HT1080 (cell line): ENCODE measurements around the genes ENSA, CTSS, C1orf56, VPS72, PI4KB, RFX5 and POGZ.

DNA sequence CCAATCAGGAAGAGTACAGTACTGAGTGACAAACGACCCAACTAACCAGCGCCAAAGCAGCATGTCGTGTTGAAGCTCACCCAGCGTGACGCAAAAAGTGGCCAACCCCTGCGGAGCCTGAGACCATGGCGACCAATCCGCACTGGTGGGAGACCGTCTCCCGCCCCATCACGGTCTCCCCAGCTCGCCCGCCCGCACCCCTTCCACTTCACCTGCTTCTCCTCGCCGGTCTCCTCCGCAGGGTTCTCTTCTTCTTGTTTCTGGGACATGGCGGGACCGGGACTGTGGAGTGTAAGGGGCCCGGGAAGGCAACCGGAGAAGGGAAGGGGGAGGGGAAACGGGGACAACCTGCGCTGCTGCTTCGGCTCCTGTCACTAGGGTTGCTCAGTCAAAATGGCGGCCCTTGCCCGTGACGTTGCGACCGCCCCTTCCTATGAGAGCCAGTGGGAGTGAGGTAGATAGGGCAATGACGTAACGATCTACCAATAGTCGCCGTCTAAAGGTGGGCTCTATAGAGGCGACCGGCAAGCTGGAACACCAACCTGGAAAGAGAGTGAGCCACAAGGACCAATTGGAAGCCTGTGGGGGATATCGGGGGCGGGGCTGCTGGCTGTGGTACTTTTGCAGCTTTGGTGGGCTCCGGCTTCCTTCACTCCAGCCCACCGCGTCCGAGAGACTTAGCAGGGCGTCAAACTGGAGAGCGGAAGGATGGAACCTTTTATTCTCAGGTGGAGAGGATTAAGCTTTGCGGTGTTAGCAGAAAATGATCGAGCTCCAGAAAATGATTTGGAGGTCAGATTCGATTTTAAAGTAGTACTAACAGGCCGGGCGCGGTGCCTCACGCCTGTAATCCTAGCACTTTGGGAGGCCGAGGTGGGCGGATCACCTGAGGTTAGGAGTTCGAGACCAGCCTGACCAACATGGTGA lies at the start of gene ENSA:
Gene ENSA, minus strand, starts transcription at position 411 of the 927 bp plus-strand sequence.
RAMPAGE:
- cytosol, long total RNA = start-site peak on the minus strand centred at position 384 of the sequence, 30 bp wide, 1,613 and 1,944 reads in 2 replicates; start-site peak on the plus strand centred at position 629 of the sequence, 70 bp wide, 12 and 11 reads in 2 replicates
- long total RNA = start-site peak on the minus strand centred at position 380 of the sequence, 22 bp wide, 410 reads
- nucleus, long total RNA = start-site peak on the minus strand centred at position 395 of the sequence, 40 bp wide, 805 and 82 reads in 2 replicates

RAMPAGE:
- cytosol, long total RNA = no peak
- long total RNA = no peak
- nucleus, long total RNA = no peak
Measured at GRCh38 chr1:150765222-150766124, at the start of gene CTSS. Gene CTSS, minus strand, starts transcription at chr1:150765778.

RAMPAGE:
- cytosol, long total RNA = no peak
- long total RNA = no peak
- nucleus, long total RNA = no peak
Measured at GRCh38 chr1:150852302-150852735, 24.1 kb downstream of the ARNT start.

RAMPAGE:
- cytosol, long total RNA = no peak
- long total RNA = no peak
- nucleus, long total RNA = no peak
Measured at GRCh38 chr1:150881386-150882204, 5.2 kb upstream of the ARNT start.

DNA sequence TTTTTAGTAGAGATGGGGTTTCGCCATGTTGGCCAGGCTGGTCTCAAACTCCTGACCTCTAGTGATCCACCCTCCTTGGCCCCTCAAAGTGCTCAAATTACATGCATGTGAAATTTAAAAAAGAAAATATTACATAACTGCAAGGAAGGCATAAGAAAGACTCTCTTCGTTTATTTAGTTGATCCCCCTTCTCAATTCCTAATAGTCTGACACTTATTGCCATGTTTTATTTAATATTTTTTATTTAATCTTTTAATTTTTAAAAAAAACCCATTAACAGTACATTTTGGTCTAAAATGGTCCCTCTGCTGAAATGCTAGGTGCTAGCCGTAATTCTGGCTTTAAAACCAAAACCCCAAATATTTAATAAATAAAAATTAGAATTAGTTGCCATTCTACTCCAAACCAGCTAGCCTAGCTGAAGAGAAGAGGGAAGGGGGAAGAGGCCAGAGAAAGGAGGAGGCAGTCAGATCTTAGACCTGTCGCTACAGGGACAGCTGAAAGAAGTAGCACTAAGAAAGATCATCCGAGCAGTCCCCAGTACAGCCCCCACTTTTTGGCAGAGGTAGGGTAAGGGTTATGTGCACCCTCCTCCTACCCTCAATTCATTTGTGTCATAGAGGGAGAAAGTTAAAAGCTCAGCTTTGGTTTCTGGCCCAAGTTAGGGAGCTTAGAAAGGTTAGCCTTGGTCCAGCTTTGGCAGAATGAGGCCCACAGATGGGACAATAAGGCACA lies 9.4 kb downstream of the CERS2 start:
RAMPAGE:
- cytosol, long total RNA = no peak
- long total RNA = no peak
- nucleus, long total RNA = no peak

RAMPAGE:
- cytosol, long total RNA = no peak
- long total RNA = no peak
- nucleus, long total RNA = no peak
Measured at GRCh38 chr1:150976285-150976849, 1.7 kb upstream of the CERS2 start.

DNA sequence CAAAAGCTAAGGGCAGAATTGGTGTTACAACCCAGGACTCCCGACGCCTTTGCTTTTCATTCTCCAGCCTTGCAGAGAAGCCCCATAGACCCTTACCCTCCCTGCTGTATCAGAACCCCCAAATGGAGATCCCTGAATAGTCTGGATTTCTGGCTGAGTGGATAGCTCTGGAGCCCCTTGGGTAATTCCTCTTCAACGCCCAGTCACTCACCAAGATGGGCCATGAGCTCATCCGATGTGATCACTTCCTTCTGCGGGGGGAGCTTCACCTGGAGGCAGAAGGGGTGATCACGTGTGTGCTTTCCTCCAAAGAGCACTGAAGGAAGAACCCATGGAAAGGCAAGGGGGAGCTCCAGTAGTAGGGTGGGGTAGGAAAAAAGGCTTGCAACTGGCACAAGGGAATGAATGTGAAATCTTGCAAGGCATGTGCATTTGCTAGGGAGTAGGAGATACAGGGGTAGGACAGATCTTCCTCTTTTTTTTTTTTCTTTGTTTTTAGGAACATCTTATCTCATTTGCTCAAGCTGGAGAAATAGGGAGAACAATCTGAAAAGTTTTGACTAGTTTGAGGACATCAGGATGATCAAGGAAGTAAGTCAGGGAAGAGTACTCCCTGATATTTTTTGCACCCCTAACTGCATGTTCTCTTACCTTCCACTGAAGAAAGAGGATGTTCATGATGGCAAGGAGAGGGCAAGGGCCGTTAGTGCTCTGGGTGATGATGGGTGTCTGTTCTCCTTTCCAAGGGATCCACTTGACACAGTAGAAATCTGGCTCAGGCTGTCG lies 5.0 kb downstream of the MINDY1 start:
RAMPAGE:
- cytosol, long total RNA = no peak
- long total RNA = no peak
- nucleus, long total RNA = no peak

DNA sequence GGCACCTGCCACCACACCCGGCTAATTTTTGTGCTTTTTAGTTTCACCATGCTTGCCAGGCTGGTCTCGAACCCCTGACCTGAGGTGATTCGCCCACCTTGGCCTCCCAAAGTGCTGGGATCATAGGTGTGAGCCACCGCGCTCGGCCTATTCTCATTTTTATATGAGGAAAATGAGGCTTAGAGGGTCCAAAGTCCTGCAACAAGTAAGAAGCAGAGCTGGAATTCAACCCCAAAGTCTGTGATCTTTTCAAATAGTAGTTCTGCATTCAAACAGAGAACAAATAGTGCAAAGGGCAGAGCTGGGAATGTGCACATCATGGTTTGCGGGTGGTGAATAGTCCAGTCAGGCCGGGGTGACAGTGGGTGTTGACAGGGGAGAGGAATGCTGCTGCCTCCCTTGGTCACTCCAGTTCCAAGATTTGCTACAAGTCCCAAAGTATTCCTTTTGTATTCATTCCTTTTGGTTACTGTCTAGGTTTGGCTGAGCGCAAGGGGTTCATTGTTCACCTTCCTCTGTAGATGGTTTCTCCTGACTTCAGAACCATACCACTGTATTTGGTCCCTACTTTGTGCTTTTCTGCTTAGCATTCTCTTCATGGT lies 4.8 kb downstream of the PRUNE1 start:
RAMPAGE:
- cytosol, long total RNA = no peak
- long total RNA = no peak
- nucleus, long total RNA = no peak

GRCh38 chr1:151047561-151048466 lies at the start of gene C1orf56:
Gene C1orf56, plus strand, starts transcription at chr1:151047751.
RAMPAGE:
- cytosol, long total RNA = start-site peak on the plus strand at chr1:151047727-151047843, 13 and 9 reads in 2 replicates
- long total RNA = no peak
- nucleus, long total RNA = no peak

DNA sequence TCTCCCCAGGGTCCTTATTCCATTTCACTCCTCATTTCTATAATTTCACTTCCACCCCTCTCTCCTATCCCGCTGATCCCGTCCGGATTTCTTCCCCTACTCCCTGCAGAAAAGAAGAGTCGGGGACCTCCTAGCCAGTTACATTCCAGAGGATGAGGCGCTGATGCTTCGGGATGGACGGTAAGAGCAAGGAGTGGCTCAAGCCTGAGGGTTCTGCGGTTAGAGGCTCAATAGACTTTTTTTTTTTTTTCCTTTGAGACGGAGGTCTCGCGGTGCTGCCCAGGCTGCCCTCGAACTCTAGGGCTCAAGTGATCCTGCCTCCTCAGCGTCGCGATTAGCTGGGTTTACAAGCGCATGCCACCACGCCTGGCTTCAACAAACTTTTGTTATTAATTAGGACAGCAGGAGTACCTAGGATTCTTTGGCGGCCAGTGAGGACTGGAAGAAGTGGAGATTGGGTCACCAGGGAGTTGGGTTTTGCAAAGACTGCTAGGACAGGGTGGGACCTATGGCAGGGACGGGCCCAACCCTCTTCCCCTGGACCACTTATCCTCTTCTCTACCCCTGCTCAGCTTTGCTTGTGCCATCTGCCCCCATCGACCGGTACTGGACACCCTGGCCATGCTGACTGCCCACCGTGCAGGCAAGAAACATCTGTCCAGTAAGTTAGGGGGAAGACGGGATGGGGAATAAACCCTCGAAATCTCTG lies 572 bp downstream of the SCNM1 start:
RAMPAGE:
- cytosol, long total RNA = no peak
- long total RNA = no peak
- nucleus, long total RNA = no peak

GRCh38 chr1:151189462-151190465 lies at the start of gene VPS72:
Gene VPS72, minus strand, starts transcription at chr1:151190197.
RAMPAGE:
- cytosol, long total RNA = start-site peak on the minus strand at chr1:151190162-151190179, 165 and 83 reads in 2 replicates
- long total RNA = start-site peak on the minus strand at chr1:151190131-151190191, 307 reads
- nucleus, long total RNA = no peak

DNA sequence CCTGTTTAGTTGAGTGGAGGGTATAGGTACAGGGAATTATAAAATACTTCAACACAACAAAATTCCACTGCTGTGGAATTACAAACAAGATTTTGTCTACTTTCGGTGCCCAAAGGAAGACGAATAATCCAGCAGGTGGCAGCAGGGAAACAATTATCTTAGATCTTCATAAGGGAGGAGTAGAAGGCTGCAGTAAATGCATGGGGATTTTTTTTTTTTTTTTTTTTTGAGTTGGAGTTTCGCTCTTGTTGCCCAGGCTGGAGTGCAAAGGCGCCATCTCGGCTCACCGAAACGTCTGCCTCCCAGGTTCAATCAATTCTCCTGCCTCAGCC lies 2.0 kb upstream of the PIP5K1A start:
RAMPAGE:
- cytosol, long total RNA = no peak
- long total RNA = no peak
- nucleus, long total RNA = no peak

DNA sequence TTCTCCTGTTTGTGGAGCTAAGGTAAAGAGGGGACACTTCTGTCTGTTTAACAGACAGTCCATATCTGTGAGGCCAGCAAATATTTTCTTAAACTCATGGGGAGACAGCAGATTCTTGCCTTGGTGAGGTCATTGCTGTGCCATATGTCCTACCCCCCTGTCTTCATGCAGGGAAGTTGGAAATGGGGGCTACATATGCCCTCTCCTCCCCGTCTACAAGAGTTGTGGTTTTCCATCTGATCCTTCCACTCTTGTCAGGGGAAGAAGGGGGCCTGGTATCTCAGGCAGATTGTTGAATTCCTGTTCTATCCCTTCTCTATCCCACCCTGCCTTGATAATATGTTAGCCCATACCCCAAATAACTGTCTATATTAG lies 5.7 kb upstream of the PSMD4 start:
RAMPAGE:
- cytosol, long total RNA = no peak
- long total RNA = no peak
- nucleus, long total RNA = no peak

DNA sequence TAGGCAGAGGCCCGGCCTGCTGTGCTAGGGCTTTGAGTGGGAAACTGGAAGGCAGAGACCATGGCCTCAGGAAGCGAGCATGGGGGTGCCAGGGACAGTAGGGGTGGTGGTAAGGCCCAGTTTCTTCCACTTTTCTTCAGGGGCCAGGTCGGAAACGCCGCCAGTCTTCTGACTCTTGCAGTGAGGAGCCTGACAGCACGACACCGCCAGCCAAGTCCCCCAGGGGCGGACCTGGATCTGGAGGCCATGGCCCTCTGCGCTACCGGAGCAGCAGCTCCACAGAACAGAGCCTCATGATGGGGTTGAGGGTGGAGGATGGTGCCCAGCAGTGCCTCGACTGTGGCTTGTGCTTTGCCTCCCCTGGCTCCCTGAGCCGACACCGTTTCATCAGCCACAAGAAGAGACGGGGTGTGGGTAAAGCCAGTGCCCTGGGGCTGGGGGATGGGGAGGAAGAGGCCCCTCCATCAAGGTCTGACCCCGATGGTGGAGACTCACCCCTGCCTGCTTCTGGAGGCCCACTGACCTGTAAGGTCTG lies 8.5 kb downstream of the ZNF687 start:
RAMPAGE:
- cytosol, long total RNA = no peak
- long total RNA = no peak
- nucleus, long total RNA = no peak

GRCh38 chr1:151291110-151292131 lies 9.3 kb downstream of the ZNF687 start:
RAMPAGE:
- cytosol, long total RNA = no peak
- long total RNA = no peak
- nucleus, long total RNA = no peak

RAMPAGE:
- cytosol, long total RNA = no peak
- long total RNA = no peak
- nucleus, long total RNA = no peak
Measured at GRCh38 chr1:151293579-151294058, 11.5 kb downstream of the ZNF687 start.

DNA sequence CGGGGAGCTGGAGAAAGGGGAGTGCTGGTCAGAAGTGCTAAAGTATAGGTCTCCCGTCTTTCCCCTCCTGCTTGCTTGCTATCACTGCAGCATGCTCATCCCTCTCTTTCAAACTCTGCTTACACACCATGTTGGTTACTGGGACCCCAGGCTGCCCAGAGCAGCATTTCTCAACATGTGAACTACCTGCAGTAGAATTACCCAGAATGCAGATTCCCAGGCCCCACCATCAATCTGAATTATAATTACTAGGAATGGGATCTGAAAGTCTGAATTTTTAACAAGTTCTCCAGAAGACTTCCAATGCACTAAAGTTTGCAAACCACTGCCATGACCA lies 21.5 kb downstream of the ZNF687 start:
RAMPAGE:
- cytosol, long total RNA = no peak
- long total RNA = no peak
- nucleus, long total RNA = no peak

DNA sequence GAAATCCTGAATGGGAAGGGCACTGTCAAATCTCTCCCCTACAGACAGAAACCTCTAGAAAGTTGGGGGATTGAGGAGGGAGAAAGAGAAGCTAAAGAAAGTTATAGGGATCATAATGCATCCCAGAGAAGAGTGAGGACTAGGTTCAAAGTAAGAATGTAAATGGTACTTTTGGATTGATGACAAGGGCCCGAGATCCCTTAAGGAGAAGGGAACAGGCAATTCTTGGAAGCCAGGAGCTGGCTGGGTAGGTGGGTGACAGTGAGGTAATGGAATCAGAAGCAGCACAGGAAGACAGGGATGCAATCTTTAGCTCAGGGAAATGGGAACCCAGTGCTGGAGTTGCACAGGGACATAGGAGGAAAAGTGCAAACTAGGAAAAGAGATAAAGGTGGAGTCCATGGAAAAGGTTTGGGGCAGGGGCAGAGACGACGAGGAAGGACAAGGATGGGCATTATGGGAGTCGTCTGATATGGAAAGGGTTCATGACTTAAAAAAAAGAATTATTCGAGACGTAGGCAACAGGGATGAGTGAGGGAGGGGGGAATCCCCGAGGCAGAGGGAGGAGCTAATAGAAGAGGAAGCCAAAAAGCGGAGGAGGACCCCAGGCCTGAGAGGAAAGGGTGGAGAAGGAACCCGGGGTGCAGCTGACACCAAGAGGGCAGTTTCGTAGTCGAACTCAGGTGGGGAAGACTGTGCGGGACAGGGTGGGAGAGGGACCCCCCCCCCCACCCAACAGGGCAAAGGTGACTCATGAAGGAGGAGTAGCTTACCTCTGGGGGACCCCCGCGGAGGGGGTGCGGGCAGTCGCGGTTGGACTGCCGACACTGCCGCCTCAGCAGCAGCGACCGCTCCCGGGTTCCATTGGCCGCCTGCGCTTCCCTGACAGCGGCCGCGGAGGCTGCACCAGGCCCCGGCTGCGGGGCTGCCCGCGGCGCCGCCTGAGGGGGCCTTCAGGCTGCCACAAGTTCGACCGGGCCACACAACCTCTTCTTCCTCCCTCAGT lies at the start of gene PI4KB:
Gene PI4KB, minus strand, starts transcription at position 919 of the 1,006 bp plus-strand sequence.
RAMPAGE:
- cytosol, long total RNA = no peak
- long total RNA = no peak
- nucleus, long total RNA = no peak

DNA sequence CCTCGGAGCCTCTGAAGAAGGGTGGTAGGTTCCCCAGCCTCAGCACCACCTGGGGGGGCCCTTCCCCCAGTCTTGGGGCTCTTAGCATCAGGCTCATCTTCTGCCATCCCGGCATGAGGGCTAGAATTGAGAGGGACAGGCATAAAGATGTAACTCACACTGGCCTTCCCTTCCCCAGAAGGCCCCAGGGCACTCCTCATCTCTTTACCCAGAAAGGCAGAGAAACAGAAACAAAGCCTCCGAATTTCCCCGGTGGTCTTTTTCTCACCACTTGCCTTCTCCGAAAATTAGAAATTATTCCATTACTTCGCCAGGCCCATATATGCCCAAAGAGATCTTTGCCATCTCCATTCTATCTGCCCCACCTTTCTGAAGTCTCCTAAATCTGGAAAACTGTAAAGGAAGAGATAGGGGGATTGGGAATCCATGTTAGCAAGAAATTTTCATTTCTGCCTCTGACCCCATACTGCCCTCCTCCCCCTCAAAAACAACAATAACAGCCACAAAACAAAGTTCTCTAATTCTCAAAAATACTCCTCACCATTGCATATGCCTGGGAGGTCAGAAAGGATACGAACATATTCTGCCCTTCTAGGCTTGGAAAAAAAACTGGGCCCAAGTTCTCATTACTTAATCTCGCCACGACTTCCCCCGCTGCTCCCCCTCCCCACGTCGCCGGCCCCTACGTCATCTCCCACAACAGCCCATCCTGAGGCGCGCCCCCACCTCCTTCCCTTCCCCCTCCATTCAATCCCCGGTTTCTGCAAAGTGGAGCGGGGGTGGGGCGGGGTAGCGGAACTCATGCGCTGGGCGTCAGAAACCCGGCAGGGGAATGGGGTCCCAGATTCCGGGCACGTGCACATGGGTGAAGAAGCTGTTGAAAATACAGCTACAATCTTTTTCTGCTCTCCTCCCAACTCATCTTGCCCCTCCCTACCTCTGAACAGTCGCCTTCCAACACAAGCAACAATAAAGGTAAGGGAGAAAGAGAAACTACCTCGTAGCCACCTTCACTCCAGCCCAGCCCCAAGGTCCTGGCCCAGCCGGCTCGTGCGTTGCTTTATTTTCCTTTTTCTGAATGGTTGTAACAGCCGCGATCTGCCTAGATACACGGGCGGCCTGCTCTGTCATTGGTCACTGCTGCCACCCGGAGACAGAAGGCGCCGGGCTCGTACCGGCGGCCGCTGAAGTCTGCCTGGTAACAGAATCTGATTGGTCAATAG lies at the start of gene RFX5:
Gene RFX5, minus strand, starts transcription at position 1,039 of the 1,223 bp plus-strand sequence.
RAMPAGE:
- cytosol, long total RNA = no peak
- long total RNA = start-site peak on the minus strand centred at position 1,023 of the sequence, 12 bp wide, 63 reads
- nucleus, long total RNA = start-site peak on the minus strand centred at position 1,045 of the sequence, 72 bp wide, 31 and 37 reads in 2 replicates

RAMPAGE:
- cytosol, long total RNA = no peak
- long total RNA = no peak
- nucleus, long total RNA = no peak
Measured at GRCh38 chr1:151459024-151459744, at the start of gene POGZ. Gene POGZ, minus strand, starts transcription at chr1:151459494.